PC-3 (cell line): ENCODE results near the genes GNG4 and LYST.

DNA sequence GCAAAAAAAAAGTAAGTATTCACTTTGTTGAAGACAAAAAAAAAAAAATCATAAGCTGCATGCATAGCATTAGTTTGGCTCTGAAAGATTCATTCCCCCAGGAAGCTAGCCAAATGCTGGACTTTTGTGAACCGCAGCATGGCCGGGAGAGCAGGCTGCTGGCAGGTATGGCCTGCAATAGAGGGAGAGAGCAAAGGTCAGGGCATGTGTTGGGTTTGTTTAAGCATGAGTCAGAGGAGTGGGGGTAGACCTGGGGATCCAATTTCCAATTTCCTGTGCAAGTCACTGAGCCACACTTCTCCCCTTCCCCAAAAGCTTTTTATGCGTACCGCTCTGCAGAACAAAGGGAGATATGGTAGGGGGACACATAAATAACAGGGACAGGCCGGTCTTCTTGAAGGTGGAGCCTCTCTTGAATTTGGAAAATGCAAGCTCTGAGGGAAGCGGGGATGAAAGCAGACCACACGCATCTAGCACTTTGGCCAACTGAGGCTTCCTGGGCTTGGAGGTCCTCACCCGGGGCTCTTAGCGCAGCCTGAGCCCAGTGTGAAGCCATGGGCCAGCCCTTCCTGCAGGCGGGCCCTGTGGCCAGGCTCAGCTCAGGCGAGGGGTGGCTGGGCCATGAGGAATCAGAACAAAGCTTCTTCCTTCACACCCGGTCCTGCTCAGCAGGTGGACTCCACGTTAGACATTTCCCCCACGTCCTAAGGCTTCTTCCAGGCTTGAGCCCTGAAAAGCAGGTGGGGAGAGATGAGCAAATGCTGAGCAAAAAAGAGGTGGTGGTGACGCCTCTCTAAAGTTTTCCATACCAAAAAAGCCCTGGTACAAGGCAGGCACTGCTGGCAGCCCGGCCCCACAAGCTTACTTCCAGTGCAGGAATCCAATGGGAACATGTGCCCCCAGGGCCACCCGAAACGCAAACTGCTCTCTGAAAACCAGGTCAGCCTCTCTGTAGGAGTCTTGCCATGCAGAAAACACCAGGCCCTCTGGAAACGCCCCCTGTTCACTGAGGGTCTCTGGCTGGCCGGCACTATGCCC lies 171.0 kb downstream of the TOMM20 start:
- RAMPAGE, long total RNA: no peak

DNA sequence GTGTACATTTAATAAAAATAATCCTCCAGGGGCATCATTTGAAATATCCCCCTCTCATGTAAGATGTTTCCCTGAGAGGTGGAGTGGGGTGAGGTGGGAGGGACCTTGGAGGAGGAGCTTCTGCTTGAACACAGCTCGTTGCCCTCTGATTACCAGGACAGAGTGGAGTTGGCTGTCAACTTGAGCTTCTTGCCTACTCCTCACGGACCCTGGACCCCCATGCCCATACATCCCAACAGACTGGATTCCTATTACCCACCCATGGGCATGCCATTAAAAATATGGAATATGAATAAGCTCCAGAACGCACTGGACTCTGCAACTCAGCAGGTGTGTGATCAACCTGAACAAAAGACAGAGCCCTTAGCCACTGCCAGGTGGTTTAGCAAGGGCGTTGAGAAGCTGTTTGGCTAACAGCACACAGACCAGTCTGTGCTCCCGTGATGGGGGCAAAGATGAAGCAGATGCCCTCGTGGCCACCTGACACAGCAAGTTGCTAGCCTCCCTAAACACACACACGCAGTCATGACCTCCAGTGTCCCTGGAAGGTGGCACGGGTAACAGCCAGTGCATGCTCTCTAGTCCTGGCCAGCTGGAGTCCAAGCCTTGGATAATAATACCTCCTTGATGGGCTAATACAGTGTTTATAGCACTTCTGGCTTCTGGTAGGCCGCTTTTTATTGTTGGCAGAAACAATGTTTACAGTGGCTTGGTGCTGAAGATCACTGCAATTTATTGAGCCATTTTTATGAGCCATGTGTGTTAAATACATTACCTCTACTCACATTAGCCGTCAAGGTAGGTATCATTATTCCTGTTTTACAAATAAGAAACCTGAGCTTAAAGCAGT lies 155.0 kb downstream of the TOMM20 start:
- RAMPAGE, long total RNA: no peak

- RAMPAGE, long total RNA: no peak
These were observed 141.2 kb downstream of the TOMM20 start for GRCh38 chr1:234987268-234987947.

DNA sequence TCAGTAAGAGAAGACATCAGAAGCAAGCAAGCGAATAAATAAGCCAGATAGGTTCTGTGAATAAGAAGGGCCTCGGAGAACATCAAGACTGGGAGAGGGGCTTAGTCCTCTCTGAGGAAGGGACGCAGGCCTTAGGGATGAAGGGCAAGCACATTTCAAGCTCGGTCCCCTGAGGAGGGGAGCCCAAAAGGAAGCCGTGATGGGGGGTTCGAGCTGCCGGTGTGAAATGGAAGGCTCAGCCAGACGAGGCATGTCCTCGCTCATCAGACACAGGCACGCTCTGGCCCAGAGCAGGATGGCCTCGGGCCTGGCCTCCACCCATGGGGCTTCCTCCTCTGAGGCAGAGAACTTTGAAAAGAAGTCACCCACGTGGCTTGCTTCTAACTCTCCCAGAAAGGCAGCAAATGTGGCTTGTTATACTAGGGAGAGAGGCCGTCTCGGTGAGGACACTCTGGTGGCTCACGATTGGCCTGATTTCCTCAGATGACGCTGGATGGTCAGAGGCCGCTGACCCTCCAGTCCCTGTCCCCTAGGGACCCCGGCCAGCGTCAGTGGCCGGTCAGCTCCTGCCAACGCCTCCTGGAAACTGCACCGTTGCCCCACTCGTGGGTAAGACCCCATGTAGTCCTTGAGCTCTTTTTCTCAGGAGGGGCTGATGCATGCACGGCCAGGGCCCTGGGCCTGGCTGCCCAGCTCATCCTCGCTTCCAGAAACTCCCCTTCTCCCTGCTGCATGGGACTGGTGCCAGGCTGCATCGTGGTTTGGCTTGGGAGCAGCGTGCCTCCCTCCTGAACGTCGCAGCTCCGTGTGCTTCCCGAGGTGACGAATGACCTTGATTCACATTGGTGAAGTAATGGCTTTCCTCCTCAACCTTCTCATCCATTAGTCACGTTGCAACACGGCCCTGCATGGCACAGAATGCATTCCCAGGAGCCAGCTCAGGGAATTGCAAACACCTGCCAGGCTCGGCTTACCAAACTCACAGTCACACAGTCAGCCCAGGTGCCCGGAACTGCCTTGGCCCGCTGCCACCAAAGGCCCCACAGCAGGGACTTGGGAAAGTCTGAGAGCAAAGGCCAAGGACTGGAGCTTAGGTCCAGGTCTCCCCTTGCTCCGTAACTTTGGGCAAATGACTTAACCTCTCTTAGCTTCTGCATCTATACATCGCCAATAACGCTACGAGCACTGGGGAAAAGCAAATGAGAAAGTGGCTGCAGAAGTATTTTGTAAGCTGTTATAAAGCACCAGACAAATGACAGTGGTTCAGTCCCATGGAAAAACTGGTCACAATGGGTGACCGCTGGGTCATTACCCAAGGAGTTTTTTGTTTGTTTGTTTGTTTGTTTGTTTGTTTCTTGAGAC lies 58.7 kb downstream of the TOMM20 start:
- RAMPAGE, long total RNA: no peak

DNA sequence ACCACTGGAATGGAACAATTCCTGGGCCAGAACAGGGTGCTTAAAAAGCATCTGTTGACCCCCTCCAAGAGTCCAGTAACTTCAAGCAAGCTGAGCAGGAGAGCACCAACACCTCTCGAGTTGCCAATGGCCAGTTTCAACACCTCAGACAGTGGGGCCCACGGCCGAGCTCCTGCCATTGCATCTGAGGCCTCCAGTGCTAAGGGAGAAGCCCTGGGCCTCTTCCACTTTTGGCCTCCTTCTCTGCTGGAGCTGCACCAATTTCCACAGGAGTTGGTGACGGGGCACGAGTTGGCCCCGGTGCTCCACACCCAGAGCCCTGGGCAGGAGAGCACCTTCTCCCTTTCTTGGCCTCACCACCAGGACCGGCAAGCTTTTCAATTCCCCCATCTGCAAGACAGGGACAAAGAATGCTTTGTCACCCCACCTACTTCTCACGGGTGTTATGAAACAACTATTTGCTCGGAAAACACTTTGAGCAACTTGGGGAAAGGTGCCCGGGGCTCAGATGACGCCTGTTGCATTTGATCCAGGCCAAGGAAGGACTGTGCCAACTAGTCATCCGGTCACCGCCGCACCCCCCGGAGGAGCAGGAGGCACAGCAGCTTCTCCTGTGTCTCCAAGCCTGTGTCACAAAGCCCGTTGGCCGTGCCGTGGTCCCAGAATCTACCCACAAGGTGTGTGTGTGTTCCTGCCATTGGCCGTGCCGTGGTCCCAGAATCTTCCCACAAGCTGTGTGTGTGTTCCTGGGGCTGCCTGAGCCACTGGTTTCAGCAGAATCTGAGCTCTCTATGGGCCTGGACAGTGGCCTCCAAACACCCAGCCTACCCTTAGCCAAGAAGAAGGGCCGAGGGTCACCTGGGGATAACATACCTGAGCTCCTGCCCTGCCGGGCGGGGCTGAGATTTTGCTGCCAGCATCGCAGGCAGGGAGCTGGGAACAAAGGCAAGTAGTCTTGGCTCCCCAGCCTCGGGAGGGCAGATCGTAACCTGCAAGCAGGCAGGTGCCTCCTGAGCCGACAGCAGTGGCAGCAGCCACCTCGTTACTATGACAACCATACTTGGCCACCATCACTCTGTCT lies 55.1 kb downstream of the TOMM20 start:
- RAMPAGE, long total RNA: no peak

GRCh38 chr1:235107787-235108911 lies 20.5 kb downstream of the TOMM20 start:
- RAMPAGE, long total RNA: no peak

DNA sequence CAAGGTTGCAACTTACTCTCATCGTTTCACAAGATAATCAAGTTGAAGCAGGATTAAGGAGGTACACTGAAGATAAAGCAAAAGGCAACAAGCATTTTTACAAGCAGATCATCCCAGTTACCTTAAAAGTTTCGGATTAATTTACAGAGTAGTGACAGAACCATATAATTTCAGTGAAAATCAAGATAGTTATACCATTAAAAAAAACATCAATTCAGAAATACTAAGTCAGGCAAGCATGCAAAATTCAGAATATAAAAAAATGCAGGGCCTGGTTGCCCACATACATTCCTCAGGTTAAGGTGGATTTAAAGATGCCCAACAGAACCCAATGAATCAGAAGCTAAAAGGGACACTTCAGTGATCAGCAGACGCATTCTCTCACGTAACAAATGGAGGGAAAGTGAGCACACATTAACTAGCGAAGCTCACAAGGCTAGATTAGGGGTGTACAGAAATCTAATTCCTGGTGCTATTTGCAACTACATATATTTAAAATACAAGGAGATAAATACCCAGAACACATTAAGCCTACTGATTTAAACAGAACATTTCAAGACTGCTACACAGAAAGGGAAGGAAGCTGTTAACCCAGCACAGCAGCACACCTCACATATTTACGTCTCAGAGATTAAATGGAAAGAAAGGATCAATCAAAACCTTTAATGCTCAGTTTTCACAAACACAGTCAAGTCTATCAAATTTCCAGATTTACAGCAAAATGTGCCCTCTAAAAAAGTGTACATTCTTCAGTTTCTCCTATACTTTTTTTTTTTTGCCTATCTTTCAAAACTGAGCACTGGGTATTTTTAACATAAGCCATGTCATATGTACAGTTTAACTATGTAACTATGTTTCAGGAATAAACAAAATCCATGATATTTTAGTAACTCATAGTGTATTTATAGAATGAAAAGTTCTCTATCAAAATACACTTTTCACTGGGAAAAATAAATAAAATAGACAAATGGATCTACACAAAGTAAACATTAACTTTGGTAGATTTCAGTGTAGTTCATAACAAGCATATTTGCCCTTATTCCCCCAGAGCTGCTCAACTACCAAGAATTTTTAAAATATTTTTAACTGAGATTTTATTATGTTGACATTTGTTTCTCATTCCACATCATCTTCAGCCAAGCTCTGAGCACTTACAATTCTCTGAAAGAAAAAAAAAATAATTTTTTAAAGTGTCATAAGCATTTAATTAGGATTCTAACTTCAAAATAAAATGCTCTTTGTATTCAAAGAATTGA lies 17.3 kb downstream of the TOMM20 start:
- RAMPAGE, long total RNA: no peak

DNA sequence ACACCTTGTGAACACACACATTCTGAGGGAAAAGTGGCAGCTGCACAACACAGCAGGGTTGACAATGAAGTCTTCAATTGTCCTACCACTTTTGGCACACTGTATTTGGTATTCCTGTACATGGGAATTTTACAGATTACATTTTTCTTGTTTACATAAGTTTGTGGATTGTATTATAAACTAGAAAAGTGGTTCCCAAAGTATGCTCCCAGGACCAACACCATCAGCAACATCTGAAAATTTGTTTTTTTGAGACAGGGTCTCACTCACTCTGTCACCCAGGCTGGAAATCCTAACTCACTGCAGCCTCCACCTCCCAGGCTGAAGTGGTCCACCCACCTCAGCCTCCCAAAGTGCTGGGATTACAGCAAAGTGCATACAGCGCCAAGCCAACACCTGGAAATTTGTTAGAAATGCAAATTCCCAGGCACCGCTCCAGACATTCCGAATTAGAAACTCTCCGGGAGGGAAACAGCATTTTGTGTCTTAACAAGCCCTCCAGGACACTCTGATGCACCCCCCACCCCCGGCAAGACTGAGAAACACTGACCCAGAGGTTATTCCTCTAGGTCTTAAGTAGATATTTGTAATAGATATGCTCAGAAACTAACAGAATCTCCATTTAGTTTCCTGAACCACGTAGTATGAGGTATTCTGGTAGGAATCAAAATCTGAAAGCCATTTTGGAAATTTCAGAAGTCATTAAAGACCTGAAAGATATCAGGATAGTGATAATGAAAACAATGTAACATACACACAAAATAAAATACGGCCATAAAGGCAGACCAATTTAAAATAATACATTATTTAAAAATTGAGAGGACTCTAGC lies 49.1 kb downstream of the ARID4B start:
- RAMPAGE, long total RNA: no peak

- RAMPAGE, long total RNA: no peak
These were observed 26.2 kb downstream of the ARID4B start for GRCh38 chr1:235301903-235302148.

DNA sequence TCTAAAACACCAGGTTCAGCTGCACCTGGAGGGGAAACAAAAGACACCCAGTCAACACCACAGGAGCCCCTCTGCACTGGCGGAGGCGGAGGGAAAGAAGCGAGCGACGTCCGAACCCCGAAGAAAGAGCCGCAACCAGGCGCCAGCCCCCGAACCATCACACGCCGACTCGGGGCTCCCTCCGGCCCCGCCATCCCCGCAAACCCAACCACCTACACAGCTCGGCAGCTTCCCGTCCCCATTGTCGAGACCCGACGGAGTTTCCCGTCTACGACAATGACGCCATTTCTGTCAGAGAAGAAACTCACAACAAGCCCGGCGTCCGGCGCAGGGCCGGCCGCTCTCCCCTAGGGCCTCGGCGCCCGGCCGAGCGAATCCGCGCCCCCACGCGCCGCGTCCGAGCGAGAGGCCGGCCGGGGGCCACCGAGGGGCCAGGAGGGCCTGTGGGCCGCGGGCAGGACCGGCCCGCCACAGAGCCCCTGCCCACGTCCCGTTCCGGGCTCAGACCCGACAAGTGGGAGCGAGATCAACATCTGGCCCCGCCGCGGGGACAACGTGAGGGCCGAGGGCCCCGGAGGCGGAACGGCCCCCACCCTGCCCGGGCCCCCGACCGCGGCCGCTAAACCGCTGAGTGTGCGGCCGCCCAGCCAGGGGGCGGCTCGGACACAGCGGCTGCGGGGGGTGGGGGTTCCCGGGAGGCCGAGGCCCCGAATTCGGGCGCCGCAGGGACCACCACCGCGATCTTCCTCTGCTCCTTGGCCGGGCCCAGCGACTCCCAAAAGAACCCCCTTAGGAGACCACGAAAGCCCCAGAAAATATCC lies 825 bp downstream of the ARID4B start:
- RAMPAGE, long total RNA: no peak

DNA sequence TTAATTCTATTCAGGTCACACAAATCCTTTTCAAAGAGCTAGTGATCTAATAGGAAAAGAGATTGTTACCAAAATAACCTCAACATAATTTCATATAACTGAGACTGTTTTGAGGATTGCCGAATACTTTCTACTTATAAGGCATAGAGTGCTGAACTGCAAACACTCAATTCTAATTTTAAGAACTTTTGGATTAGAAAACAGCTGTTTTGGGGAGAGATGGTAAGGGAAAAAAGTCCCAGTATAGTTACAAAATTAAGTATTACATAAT lies 1.3 kb downstream of the B3GALNT2 start:
- RAMPAGE, long total RNA: no peak

DNA sequence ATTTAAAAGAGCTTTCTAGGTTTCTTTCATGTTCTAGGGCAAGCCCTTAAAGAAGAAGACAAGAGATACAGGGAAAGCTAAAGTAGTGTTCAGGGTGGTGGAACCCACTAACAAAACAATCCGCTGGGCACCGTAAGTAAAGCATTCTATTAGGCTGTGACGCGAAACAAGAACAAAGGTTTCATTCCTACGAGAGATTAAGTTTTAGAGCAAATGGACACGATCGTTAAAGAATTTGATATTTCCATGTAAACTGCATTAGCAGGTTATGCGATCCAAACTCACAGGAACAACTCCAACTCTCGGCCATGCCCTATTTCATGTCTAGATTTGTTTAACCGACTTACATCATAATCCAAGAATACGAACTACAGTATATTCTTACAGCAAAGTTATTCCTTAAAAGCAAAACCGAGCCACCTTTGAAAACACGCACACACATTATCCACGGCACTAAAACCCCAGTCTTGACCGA lies 963 bp downstream of the B3GALNT2 start:
- RAMPAGE, long total RNA: no peak

- RAMPAGE, long total RNA: no peak
These were observed at the start of gene GNG4 for GRCh38 chr1:235649407-235650128. TSS of gene GNG4 (minus strand) at chr1:235649784.

DNA sequence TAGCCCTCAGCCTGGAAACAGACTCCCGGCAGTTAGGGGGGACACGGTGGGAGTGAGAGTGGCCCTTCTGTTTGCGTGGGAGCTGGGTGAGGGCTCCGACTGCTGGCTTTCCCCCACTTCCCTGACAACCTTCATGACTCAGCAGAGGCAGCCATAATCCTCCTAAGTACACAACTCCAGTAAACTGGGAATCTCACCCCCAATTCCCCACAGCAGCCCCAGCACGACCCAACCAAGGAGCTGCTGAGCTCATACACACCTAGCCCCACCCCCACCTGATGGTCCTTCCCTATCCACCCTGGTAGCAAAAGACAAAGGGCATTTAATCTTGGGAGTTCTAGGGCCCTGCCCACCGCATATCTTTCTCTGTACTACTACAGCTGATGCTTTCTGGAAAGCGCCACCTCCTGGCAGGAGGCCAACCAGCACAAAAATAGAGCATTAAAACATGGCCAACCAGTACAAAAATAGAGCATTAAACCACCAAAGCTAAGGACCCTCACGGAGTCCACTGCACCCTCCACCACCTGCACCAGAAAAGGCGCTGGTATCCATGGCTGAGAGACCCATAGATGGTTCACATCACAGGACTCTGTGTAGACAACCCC lies 21.0 kb downstream of the LYST start:
- RAMPAGE, long total RNA: no peak

DNA sequence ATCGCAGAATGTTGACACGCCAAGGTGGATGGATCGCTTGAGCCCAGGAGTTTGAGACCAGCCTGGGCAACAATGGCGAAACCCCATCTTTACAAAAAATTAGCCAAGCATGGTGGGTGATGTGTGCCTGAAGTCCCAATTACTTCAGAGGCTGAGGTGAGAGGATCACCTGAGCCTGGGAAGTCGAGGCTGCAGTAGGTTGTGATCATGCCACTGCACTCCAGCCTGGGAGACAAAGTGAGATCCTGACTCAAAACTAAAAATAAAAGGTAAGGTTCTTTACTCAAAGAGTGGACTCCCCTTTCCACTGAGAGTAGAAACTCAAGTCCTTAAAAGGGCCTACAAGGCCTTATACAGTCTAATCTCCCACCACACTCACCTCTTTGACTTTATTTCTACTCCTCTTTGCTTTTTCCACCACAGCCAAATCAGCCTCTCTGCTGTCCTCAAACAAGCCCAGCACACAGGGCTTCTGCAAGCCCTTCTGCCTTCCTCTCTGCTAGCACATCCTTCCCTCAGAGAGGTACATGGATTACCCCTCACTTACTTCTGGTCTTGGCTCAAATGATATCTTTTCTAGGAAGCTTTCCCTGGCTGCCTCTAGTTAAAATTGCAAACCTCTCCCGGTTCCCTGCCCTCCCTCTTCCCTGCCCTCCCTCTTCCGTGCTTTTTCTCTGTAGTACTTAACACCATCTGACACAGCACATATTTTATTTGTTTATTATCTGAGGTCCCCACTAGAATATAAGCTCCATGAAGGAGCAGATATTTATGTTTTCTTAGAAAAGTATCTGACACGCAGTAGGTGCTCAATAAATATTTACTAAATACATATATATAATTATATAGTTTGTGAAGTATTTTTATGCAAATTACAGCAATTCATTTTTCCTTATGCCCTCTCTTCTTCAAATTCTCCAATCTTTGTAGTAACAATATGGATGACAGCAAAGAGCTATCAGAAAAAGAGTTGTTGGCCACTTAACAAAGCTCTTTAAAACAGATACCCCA lies 1.7 kb downstream of the LYST start:
- RAMPAGE, long total RNA: no peak

- RAMPAGE, long total RNA: no peak
These were observed at the start of gene LYST for GRCh38 chr1:235866159-235867081. TSS of gene LYST (minus strand) at chr1:235866906.

GRCh38 chr1:235892545-235893129 lies 25.9 kb upstream of the LYST start:
- RAMPAGE, long total RNA: no peak

- RAMPAGE, long total RNA: no peak
These were observed 36.3 kb upstream of the LYST start for GRCh38 chr1:235903036-235903469.

GRCh38 chr1:236018834-236019707 lies 45.8 kb downstream of the NID1 start:
- RAMPAGE, long total RNA: no peak

- RAMPAGE, long total RNA: no peak
These were observed 19.0 kb upstream of the NID1 start for GRCh38 chr1:236083491-236084615.